Jejunum (tissue), 1 donor: ENCODE measurements around a stretch of chr12.

GRCh38 chr12:29784299-29784834 is 625 bp upstream of the TMTC1 start:
- PRO-cap: no peak

DNA sequence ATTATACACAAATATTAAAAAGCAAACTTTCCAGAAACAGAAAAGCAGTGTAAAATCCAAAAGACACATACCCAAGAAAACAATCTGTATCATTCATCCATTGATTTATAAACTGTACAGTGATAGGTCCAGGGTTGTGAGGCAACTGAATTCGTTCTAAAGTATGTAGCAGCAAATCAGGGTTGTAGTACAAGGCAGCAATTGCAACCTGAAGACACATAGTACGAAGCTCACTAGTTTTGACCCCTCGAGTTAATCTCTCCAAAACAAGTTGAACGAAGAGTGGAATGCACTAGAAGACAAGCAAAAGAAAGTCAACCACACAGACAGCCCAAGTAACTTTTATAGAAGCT is 56.2 kb downstream of the IPO8 start:
- PRO-cap: no peak

- PRO-cap: no peak
These were observed 25.9 kb downstream of the CAPRIN2 start for GRCh38 chr12:30728850-30729336.

GRCh38 chr12:31005776-31006376 is 67.8 kb upstream of the DDX11 start:
- PRO-cap: no peak

GRCh38 chr12:31323470-31324531 is 2.1 kb downstream of the SINHCAF start:
- PRO-cap: bidirectional peak, plus-strand start at chr12:31323834, minus-strand start at chr12:31323753; bidirectional peak, plus-strand start at chr12:31323978, minus-strand start at chr12:31323893; bidirectional peak, plus-strand start at chr12:31324251, minus-strand start at chr12:31324203; bidirectional peak, plus-strand start at chr12:31324478, minus-strand start at chr12:31324501

DNA sequence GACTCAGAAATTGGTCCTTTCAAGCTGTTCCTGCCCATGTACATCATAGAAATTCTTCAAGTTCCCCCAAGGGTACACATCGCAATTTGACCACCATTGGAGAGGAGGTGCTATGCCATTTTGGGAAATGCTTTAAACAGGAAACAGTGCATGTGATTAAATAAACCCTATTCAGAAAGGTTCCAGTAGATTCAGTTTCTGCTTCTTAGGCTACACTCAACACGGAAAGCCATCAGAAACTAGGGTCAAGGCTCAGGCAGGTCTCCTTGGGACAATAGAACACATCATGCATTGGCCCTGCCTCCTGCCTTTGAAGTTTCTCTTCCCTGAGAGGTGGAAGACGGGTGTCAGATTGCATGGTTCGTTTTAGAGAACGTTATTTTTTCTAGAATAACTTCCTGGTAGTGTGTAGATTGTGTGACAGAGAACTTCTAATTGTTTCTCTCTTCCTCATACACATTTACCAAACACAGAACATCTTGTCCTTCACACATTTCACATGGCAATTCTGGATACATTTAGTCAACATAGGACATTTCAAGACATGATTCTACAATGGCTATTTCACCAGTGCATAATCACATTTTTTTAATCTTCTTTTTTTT is 43.1 kb upstream of the H3-5 start:
- PRO-cap: no peak

DNA sequence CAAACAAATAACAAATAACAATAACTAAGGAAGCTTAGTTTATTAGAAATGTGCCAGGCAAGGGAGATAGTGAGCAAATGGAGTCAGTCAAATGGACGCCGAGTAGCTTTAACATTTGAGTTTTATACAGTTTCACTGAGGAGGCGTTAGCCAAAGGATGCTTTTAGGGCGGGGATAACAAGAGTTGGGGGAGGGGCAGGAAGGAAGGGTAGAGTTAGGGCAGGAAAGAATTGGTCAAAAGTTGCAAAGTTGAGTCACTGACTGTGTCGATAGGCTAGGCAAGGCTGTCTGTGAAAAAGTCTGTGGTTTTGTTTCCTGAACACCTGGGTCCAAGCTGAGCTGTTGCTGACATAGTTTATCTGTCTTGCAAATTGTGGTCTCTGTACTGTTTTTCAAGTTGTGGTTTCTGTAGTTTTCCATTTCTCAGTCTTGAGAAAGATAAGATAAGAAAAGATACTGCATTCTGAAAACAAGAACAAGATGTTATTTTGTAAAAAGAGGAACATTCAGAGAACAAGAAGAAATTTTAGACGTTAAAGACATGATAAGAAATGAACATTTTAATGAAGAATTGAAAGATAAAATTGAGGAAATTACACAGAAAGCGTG is 62.6 kb upstream of the RESF1 start:
- PRO-cap: unidirectional peak, minus-strand start at position 97 of the sequence

DNA sequence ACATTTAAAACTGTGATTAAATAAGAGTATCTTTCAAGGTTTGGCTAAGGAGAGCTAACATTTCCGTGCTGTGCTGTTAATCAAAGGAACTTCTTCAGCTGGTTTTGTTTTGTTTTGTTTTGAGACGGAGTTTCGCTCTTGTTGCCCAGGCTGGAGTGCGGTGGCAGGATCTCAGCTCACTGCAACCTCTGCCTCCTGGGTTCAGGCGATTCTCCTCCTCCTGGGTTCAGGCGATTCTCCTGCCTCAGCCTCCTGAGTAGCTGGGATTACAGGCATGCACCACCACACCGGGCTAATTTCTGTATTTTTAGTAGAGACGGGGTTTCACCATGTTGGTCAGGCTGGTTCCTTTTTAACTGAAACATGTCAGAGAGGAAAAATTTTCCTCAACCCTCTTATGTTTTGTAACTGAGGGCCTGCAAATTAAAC is 30.6 kb upstream of the RESF1 start:
- PRO-cap: no peak

- PRO-cap: no peak
These were observed 18.8 kb upstream of the RESF1 start for GRCh38 chr12:31940416-31940747.

- PRO-cap: no peak
These were observed 952 bp upstream of the RESF1 start for GRCh38 chr12:31958248-31958677.

DNA sequence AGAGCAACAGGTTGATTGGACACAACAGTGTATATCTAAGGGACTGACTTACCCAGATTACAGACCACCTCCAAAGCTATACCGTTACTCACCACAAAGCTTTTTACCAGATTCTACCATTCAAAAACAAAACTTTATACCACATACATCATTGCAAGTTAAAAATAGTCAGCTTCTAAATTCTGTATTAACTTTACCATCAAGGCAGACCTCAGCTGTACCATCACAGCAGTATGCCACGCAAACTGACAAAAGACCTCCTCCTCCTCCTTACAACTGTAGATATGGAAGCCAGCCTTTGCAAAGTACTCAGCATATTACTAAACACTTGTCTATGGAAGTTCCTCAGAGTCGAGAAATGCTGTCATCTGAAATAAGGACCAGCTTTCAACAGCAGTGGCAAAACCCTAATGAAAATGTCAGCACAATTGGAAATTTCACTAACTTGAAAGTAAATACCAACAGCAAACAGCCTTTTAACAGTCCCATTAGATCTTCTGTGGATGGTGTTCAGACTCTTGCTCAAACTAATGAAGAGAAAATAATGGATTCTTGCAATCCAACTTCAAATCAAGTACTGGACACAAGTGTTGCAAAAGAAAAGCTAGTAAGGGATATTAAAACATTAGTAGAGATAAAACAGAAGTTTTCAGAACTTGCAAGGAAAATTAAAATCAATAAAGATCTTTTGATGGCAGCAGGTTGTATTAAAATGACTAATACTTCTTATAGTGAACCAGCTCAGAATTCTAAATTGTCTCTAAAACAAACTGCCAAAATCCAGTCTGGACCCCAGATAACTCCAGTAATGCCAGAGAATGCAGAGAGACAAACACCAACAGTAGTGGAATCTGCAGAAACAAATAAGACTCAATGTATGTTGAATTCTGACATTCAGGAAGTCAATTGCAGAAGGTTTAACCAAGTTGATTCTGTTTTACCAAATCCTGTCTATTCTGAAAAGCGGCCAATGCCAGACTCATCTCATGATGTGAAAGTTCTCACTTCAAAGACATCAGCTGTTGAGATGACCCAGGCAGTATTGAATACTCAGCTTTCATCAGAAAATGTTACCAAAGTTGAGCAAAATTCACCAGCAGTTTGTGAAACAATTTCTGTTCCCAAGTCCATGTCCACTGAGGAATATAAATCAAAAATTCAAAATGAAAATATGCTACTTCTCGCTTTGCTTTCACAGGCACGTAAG is 22.7 kb downstream of the RESF1 start:
- PRO-cap: no peak

- PRO-cap: no peak
These were observed 24.1 kb downstream of the RESF1 start for GRCh38 chr12:31982859-31984220.

GRCh38 chr12:31989752-31990587 is 30.8 kb downstream of the RESF1 start:
- PRO-cap: no peak

GRCh38 chr12:32118725-32119256 is 12.1 kb downstream of the BICD1 start:
- PRO-cap: no peak

- PRO-cap: no peak
These were observed 145.8 kb downstream of the BICD1 start for GRCh38 chr12:32252439-32252868.

- PRO-cap: no peak
These were observed 128.3 kb upstream of the FGD4 start for GRCh38 chr12:32270732-32271786.

DNA sequence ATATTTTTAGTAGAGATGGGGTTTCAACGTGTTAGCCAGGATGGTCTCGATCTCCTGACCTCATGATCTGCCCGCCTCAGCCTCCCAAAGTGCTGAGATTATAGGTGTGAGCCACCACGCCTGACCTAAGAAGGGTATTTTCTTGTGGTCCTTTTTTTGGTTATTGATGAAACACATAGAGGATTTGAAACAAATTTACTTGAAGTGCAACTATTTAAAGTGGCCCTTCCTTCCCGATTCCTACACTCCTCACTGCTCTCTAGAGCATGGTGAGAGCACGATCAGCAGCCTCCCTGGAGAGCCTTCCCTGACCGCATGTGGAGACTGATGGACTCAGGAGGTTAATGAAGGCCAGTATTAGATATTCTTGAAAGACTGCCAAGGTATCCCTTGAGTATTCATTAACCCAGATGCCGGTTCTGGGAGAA is 102.9 kb upstream of the FGD4 start:
- PRO-cap: no peak

- PRO-cap: no peak
These were observed 55.6 kb downstream of the FGD4 start for GRCh38 chr12:32454860-32455481.

DNA sequence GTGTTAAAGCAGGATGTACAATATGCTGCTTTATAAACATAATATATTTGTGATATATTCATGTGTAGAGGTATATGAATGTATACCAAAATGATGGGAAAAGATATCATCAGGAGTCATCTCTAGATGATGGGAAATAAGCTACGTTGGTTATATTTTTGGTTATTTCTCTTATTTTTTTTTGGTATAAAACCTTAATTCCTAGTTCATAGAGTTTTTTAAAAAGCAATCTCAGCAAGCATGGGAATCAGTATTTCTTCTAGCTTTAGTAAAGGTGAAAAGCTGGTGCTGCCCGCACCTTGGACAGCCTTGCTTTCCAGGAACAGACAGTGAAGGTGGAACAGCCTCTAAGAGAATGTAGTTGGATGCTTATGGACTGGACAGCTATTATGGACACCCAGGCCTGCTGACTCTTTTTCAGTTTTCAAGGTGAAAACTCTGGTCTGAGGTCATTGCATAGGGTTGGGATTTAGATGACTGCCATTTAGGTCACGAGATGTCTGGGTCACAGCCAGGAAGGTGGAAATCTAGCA is 93.3 kb downstream of the FGD4 start:
- PRO-cap: no peak

GRCh38 chr12:32502559-32503082 is 103.3 kb downstream of the FGD4 start:
- PRO-cap: no peak